Paraaortic lymph node (tissue), 1 donor: ENCODE measurements around a stretch of chr17.

DNA sequence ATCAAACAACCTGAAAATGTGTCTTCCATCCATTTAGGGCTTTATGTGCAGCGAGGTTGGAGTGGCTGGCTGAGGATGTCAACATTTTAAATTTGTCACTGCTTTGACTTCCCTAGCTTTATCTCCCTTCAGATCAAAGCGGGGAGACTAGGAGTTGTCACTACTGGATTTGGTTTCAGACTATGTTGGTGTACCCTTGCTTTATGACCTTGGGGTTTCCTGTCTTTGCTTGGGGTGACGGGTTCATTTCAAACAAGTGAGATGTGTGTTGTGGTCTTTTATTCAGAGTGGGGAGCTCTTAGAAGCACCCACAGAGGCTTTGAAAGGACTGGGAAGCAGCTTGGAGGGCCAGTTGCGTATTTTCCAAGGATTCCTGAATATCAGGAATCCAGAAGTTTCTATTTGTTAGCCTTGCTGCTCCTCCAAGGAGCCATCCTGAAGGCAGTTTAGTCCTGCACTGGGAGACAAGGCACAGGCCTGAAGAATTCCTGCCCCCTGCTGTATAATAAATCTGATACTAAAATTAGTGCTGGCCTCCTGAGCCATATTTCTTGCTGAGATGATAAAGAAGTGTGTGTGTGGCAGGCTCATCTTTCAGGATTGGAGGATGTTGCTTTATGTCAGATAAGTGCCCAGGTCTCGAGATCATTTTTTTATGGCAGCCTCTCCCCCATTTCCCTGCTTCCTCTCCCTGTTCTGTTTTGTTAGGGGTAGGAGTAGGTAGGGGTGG, 25.8 kb downstream of the MSI2 start:
- PRO-cap = no peak

DNA sequence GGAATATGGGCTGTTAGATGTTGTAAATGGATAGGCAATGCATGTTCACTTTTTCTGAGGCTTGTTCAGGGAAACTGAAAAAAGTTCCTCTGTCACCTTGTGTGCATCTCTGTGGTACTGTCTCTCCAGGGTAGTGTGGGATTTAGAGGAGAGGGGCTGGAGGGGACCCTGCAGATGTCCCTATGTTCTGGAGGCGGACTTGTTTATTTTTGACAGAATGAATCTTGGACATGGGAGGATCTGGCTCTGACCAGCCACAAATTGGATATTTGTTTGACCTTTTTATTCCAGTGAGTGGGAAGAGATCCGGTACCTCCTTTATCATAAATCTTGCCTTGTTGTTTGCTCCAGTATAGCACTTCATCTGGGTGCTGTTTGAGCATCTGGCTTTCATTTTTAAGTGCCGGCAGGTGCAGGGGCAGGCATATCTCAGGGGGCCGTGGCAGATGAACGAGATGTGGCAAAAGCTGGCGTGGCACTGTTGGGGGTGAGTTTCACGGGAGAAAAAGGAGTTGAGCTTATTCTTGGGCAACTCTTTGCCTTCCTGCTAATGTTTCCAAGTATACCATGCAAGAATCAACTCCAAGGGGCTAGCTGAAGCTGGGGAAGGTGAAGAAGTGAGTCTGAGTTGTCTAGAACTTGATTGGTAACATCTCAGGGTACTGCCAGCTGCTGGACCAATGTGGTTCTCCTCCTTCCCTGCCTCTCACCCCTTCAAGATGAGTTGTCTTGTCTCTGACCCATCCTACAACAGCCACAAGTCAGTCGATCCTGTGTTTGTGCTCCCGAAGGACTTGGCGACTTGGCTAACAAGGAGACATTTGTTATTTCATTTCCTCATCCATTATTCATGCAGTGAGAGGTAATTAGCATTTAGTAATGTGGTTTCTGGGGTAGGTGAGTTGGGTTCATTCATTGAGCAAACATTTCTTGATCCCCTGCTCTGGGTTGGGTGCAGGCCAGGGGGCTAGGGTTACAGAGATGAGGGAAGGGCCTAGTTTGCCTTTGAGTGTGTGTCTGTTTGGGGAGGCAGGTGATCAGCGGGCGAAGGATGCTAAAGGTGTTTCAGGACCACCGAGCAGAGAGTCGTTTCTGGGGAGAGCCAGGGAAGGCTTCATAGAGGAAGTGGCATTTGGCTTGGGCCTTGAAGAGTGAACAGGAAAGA, 38.0 kb downstream of the MSI2 start:
- PRO-cap = no peak

DNA sequence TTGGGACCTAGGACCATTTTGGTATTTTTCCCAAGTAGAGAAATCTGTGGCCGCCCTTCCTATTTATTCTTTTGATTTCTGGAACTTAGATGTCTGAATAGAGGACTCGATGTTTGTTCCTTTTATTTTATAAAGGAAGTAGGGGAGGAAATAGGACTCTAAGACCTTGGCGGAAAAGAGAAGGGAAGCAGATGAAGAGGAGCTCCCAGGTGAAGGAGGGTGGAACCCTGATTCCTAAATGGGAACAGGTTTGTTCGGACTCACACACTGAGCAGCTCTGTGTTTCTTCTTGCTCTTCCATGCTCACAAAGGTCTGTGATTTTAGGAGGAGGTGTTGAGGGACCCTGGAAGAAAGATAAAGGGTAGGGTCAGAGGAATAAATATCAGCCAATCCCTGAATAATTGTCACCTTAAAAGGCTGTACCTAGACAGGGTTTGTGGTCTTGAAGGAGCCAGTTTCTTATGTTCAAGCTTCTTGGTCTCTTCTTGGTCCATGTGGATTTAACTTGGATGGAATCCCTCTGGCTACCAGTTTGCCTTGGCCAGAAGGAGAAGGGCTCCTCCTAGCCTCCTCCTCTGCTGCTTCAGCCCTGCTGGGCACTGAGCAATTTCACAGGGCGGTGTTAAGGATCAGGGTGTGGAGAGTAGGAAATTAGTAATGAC, 96.1 kb downstream of the MSI2 start:
- PRO-cap = no peak

- PRO-cap = no peak
Observed at GRCh38 chr17:57357769-57358534, 101.6 kb downstream of the MSI2 start.

DNA sequence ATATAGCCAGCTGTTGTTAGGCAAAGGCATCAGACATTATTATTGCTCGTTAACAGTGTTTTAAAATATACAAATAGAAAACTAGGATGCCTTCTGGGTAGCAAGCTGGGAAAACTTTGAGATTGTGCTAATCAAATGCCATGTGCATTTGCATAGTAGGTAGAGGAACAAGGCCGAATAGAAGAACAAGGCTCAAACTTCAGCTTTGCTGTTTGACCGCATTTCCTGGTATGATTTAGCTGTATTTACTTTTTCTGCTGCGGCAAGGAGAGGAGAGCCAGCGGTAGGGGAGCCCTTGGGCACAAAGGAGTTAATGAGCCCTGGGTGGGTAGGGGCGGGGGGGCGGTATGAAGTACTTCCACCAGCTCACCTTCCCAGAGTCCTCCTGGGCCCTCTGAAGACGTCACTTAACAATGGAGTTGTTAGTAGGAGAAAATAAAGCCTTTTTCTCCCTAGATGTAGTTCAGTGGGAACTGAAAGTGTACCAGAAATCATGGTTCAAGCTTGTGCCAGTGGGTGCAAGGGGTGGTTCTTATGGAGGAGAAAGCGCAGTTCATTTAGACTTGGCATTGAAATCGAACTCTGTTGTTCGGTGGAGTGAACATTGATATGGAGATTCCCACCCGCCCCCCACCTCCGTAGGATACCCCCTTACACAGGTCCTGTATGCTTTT, 152.1 kb downstream of the MSI2 start:
- PRO-cap = no peak

DNA sequence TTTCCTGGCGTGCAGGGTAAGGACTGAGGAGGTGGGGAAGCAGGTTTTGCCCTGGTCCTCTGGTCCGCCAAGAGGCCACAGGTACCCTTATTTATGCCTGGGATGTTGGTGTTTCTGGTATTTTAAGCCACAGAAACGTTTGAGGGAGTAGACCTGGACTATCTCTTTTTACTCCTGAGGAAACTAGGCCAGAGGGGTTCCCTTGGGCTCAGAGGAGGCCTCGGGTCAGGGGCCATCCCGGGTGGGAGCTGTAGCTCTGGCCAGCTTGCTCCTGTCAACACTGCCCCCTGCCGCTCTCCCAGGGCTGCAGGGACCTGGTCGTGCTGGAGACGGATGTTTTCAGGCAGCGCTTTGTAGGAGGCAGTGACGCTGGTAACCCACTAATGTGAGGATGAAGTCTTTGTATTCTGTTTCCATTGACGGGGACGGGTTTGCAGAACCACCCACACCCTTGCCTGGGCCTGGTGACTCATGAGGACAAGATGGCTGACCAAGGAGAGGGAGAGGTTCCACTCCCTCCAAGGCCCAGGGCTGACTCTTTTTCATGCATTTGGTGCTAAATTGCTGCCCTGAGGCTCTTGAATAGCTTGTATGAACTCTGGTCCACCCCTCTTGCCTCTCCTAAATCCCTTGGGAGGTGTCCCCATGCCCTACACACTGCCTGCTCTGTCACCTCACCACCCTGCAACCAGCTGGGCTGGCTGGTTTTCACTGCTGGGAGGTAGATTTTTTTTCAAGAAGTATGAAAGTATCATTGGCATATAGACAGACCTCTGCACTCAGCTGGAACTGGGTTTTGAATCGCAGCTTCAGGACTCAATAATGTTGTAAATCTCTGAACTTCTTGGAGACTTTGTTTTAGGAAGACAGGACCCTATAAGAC, 184.6 kb downstream of the MSI2 start:
- PRO-cap = bidirectional peak, plus-strand start at position 480 of the sequence, minus-strand start at position 368 of the sequence

- PRO-cap = no peak
Observed at GRCh38 chr17:57454843-57455995, 198.9 kb downstream of the MSI2 start.

DNA sequence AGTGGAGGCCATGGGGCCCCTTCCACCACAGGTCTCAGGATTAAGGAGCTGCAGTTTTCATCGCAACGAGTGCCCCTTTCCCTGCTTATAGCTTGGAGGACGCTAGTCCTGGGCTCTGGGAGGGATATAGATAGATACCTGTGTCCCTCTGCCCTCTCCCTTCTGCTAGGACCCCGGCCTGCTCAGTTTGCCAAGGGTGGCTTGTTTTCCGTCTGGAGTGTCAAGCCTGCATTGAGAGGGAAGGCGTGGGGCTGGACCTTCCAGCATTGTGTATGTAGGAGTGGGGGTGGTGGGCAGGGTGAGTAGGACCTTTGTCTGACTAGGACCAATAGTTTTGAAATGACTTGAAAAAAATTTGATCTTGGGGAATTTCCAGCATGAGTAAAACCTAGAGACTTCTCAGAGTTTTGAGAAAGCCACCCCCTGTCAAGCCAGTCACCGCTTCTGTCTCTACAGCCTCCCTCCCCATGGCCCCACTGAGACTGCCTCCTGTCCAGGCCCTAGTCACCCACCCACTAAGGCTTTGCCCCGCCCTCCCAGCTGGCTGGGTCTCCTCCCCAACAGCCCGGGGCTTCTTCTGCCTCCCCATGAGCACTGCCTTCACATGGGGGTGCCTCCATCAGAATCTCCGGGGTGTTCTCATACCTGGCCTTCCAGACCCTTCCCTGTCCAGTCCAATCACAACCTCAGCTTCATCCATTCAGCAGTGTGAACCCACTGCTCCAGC, 206.8 kb downstream of the MSI2 start:
- PRO-cap = no peak

DNA sequence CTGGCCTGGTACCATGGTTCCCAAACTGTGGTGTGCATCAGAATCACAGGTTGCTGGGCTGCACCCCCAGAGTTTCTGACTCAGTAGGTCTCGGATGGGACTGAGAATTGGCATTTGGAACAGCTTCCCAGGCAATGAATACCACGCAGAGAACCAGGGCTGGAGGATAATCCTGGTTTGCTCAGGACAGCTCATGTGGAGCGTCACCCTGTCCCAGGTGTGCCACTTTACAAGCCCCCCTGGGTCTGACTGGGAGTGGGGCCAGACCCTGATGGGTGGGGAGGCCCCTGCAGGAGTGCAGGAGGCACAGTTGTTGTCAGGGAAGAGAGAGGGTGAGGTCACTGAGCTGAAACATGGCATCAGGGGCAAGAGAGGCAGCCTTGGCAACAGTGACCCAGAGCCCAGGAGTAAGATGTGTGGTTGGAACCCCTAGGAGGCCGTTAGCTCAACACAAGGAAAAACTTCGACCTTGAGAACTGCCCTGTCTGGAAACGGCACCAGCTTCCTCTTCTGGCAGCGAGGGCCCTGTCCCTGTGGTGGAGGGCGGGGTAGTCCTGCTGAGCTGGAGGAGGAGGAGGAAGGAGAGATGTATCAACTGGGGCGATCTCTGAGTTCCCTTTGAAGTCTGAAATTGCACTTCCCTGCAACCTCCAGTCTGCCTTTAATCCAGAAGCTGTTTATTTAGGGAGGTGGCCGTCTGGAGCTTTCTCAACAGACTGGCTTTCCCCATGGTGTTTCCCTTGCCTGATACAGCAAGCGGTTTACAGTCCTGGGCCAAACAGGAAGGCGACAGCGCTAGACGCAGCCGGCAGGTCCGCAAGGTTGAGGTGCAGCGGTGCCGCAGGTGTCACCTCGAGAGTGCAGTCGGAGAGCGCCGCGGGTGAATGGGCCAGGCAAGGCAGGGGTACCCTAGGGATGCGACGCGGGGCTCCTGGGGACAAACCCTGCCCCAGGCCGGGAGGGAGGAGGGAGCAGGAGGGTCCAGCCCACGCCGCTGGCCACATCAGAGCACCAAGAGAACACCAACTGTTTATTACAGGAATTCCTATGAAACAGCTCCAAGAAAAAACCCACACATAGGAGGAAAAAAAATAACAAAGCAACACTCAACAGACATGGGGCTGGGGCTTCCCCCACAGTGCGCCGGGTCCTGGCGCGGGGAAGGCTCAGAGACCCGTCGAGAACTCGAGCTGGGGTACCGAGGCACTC, 11.1 kb upstream of the MRPS23 start:
- PRO-cap = no peak

DNA sequence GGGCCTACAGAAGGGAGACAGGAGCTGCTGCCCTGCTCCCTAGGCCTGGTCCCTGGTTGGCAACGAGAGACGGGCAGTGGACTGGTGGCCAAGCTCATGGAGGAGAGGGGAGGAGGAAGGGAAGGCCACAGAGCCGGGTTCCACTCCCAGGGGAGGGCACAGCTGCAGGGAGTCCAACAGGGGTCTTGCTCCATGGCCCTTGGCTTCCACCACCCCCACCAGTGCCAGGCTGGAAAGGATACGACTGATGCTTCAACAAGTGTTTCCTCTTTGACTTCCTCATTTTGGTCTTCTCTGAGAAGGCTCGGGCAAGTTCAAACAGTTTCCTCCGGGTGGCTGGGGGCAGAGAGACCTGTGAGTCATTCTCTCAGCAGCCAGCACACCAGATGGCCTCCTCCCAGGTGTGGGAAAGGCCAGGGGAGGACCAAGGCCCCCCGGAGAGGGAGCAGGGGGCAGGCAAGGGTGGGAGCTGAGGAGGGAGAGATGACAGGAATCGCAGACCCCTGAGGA, 18.1 kb upstream of the MRPS23 start:
- PRO-cap = unidirectional peak, plus-strand start at position 321 of the sequence

DNA sequence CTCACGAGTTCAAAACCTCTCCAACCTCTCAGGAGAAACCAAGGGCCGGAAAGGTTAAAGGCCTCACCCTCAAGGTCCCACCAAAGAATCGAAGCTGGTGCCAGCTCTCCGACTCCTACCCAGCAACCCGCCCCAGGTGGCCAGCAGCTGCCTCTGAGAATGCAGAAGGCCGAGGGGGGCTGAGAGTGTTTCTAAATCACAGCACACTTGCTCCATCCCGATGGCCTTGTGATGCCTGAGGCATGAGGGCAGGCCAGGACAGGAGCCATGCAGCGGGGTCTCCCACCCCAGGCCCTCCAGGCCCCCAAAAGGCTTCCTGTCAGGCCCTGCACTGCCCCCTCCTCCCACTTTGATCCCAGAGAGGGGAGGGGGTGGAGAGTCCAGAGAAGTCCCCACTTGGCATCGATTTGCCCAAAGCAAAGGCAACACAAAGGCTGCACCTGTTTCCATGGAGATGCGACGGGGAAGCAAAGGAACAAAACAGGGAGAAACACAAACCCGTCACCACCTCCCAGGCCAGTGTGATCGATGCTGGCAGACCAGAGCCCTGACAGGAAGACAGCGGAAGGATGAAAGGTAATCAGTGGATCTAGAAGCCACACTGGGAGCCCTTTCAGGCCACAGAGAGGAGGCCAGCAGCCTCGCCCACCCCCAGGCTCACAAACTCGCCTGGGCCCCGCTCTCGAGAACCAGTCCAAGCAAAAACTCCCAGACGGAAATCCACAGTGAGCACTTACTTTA, 39.0 kb downstream of the CUEDC1 start:
- PRO-cap = no peak

- PRO-cap = no peak
Observed at GRCh38 chr17:57927247-57927808, 27.9 kb downstream of the CUEDC1 start.

DNA sequence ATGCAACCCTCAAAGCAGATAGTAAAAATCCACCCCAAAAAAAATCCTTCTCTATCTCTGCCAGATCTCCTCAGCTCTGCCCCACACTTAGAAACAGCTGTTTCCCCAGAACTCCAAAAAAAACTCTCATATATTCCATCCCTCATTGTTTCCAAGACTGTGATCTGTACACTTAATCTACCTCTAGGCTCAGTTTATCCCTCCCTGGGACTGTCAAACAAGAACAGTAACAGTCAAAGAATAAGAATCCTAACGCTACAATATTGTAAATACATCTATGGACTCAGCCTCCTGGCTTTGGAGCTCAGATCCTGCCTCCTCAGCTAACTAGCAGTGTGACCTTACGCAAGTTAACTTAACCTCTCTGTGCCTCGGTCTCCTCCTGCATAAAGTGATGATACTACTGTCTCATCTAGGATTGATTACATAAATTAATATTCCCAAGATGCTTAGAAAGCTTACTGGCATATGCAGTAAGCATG, 11.5 kb downstream of the CUEDC1 start:
- PRO-cap = no peak

GRCh38 chr17:58001357-58002208, 5.5 kb downstream of the SRSF1 start:
- PRO-cap = no peak

DNA sequence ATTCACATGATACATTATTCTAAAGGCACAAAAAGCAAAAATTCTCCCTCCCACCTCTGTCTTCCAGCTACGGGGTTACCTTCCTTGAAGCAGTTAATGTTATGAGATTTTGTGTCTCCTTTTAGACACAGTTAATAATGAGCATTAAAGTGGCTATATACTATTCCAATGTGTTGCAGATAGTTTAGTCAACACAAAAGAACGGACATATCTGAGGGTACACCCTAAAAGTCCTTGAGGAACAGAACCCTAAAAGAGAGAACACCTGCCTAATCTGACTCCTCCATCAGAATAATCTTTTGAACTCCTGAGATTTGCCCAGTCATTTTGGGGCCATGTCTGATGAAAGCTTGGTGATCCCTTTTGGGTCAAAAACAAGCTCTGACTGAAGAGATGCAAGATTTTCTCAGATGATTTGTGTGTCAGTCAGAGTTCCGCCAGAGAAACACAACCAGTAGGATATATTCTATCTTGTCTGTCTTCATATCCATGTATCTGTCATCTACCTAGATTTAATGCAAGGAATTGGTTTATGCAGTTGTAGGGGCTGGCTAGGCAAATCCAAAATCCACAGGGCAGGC, 12.2 kb downstream of the DYNLL2 start:
- PRO-cap = no peak

DNA sequence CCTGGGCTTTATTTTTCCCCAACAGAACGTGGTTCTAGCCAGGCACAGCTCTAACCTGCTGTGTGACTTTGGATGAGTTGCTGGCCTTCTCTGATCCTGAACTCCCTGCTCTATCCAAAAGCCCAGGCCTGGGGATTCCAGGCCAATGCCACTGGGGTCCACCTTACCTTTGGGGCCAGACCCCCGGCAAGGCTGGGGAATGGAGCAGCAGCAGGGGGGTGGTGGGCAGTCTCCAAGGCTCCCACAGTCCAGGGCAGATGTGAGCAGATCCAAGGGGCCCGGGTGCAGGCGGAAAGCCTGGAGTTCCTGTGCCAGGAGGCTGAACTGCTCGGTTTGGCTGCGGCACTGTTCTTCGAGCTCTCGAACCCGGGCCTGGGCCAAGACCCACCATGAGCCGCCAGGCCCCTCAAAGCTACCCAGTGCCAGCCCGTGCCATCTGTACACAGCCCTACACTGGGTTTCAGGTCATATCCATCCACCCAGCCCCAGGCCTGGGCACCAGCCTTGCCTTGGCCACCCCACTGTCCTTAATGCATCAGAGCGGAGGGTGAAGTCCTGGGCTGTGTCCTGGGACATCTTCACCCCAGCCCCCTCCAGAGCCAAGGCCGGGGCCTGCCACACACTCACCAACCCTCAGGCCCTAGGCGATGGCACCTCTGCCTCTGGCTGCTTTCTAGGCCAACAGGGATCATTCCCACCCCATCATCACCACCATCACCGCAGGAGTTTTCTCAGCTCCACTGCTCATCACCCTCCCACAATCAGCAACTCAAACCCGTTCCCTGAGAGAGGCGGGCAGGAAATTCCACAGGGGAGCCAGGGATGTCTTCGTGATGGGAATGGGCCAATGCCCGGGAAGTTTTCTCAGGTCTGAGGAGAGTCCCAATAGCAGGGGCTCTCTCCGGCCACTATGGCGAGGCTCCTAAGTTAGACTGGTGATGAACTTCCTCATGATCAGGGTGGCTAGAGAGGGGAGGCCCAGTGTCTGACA, 9.4 kb downstream of the TSPOAP1 start:
- PRO-cap = no peak

- PRO-cap = no peak
Observed at GRCh38 chr17:58322260-58322886, 6.2 kb downstream of the TSPOAP1 start.

GRCh38 chr17:58323738-58324294, 4.8 kb downstream of the TSPOAP1 start:
- PRO-cap = no peak

- PRO-cap = no peak
Observed at GRCh38 chr17:58330544-58330658, 1.8 kb upstream of the TSPOAP1 start.

- PRO-cap = no peak
Observed at GRCh38 chr17:58364152-58364669, 12.2 kb upstream of the SUPT4H1 start.